Helper T cell (primary cell): ENCODE measurements around a stretch of chr6.

GRCh38 chr6:166998075-166998534 lies 1.1 kb upstream of the CEP43 start:
- PRO-cap, 2 experiments, result no peak in any of the 2 experiments

DNA sequence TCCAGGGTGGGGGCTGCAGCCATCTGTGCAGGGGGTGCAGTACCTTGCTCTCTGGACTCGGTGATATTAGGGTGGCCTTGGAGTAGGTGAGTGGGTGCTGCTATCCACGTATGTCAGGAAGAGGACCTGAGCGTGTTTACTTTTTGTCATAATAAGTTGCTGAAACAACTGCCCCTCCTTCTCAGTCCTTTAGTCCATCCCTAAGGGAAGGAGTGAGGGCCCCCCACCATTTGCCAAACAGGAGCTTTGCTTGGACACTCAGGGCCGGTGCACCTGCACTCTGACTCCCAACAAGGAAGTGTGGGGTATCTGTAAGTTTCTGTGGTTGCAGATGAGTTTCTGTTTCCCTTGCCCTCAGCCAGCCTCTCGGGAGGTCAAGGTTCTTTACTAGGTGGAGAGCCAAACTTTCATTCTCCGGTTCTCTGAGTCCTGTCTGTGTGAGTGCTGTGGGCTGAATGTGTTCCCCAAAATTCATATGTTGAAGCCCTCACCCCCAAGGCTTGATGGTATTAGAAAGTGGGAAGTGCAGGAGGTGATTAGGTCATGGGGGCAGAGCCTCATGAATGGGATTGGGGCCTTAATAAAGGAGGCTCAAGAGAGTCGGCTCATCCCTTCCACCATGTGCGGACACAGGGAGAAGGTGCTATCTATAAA lies 19.7 kb upstream of the CCR6 start:
- PRO-cap, 2 experiments, result no peak in any of the 2 experiments

DNA sequence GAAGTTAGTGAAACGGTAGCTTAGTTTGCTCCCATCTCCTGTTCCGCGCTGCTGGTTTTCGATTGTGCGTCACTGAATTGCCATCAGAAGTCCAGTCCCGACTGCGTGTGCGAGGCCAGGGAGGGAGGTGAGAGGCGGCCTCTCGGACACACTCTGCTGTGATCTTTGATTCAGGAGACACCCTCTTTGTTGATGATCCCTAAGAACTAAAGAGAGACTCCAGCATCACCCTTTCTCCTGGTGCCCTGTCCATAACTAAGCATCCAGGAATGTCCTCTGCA lies 24.3 kb upstream of the UNC93A start:
- PRO-cap, 2 experiments, result no peak in any of the 2 experiments

DNA sequence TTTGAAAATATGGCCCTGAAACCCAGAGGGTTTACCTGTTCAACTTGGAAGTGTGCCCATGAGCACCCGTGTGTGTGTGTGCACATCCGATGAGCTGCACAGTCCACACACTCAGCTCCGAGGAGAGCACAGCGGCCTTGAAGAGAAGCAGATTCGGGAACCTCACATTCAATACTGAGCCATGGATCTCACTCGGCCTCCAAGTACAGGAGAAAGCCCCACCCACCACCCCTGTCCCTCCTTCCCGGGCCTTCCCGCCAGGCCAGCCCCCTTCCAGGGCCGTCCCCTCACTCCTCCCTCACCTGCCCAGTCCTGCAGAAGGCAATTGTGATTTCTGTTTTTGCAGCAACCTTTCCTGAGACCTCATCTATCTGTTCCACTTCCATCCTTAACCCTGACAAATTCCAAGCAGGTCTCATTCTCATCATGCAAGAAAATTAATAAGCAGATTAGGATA lies 3.7 kb upstream of the TTLL2 start:
- PRO-cap, 2 experiments, result no peak in any of the 2 experiments

DNA sequence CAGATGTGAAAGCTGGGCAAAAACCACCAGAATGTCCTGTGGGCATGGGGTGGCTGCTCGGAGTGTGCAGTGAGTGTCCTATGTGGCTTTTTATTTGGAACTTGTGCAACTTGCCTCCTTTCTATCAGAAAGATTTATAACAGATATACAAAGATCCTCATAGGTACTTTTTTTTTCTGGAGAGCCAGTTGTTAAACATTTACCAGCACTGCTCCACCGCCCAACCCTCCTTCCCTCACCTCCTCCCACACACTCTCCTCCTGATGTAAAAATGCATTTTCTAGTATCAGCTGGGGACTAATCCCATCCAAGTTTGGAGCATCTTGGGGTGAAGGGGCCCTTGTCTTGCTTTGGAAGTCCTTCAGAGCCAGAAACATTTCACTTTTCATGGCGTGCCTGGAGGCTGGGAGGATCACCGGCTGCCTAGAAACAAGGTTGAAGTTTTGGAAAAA lies 165.3 kb upstream of the AFDN start:
- PRO-cap, 2 experiments, result no peak in any of the 2 experiments

DNA sequence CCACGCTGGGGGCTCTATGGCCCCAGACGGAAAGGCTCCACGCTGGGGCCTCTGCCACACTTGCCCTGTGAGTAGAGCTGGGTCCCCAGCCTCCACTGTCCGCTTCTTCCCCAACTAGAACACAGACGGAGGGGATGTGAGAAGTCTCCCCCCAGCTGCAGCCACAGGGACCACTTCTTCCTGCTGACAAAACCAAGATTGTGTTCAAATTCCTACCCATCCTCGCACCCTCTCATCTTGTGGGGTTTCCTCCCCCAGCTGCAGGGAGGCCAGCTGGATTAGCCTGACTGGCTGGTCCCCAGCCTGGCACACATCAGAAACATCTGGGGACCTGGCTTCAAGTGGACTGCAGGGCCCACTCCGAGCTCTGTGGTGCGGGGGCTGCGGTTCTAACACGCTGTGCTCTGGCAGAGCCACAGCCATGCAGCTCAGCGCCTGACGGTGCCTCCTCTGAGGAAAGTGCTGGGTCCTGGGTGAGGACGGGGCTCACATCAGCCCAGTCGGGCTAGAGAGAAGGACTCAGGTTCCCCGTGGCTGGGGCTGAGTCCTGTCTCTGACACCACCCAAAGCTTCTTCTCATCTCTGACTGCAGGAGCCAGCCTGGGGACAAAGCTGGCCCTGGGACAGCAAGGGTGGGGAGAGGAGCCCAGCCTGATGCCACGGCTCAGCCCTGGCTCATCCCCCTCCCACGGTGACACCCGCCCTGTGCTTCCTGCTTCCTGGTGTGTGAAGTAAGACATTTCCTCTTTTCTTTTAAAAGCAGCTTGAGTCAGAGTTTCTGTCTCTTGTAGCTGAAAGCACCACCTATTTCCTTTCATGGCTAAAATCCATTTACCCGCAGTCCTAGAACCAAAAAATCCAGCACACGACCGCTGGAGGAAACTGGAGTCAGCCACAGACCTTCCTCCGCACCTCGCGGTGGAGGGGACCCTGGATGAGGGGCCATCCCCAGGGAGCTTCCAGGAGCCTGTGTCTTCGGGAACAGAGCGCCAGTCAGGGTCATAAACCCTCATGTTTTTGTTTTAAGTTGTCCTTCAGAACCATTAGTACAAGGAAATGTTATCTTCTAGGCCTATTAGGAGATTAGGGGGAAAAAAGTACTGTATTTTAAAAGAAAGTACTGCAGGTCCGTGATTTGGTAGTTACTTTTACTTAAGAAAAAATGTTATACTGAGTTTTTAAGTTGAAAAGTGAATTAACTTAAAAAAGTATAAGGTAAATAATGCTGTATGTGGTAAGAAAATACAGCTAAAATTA lies 127.4 kb upstream of the AFDN start:
- PRO-cap, 2 experiments, result peak in 1 of 2 experiments; most common plus-strand start position 768 of the sequence (in 1); most common minus-strand start position 707 of the sequence (in 1)

DNA sequence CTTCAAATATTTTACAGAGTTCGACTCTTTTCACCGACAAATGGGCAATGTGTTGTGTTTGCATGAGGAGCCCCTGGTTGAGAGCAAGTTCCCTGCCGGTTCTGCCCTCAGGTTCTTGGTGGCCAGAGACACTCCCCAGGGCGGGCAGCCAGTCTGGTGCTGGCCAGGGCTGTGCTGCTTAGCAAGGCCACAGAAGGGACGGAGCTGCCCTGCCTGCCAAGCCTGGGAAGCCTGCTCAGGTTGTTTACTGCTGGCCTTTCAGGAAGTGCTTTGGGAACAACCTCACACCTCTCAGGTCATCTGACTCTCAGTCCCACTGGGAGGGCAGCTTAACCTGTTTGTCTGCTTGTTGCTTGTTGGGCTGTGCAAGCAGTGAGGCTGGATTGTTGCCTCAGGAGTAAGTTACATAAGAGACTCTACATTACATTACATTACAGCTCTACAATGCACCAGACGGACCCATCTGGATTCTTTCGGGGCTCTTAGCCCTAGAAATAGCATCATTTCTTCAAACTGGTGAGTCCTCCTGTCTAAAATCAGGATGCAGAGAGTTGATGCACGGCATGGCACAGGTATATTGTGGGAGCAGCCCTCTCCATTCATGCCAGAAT lies 75.7 kb upstream of the AFDN start:
- PRO-cap, 2 experiments, result no peak in any of the 2 experiments

GRCh38 chr6:167788285-167788675 lies 38.4 kb upstream of the AFDN start:
- PRO-cap, 2 experiments, result no peak in any of the 2 experiments

GRCh38 chr6:167797001-167797614 lies 29.6 kb upstream of the AFDN start:
- PRO-cap, 2 experiments, result no peak in any of the 2 experiments

DNA sequence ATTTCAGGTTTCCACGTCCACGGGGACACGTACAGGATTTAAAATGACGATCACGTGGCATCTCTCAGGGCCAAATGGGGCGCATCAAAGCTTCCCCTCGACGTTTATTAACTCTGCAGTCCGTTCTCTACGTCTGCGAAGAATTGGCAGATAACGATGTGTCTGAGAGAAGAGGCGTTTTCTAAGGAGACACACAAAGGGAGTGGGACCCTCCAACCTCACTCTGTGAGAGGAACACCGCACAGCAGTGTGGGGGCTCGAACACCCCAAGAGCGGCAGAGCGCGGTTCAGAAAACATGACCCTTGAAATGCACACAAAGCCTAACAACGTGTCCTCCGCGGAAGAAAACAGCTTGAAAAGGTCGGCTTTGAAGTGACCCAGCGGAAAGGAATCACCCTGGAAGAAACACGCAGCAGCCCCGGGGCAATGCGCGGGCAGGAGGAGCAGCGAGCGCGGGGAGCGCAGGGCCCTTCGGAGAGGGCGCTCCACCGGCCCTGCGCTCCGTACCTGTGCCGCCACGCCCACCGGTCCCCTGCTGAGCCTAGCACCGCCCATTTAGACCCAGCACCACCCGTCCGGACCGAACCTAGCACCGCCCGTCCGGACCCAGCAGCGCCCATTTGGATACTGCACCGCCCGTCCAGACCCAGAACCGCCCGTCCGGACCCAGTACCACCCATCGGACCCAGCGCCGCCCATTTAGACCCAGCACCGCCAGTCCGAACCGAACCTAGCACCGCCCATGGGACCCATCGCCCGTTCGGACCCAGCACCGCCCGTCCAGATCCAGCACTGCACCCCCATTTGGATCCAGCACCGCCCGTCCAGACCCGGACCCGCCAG lies 1.1 kb upstream of the AFDN start:
- PRO-cap, 2 experiments, result no peak in any of the 2 experiments

DNA sequence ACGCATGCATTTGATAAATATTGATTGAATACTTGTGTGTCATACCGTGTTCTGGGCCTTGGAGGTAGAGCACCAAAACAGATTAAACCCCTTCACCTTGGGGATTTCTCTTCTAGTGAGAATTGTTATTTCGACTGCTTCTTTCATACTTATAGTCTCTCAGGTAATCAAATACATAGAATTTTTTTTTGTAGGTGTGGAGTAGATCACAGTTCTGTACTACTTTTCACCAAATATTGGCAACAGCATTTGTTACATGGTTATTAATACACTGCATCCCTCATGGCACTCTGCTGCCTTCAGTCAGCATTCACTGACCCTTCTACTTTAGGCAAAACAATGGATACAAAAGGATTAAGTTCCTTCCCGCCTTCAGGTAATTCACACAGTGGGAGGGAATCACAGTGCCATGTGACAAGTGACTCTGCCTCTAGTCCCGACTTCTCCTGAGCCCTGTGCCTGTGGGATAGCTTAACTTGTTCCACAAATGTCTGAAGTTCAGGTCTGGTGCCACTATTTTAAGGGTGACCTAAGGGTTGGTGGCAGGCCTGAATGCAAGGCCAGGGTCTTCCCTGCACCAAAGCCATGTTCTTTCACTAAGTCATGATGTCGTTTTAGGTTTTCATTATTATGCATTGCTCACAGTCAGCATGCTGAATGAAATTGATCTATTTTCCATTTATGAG lies 66.1 kb downstream of the AFDN start:
- PRO-cap, 2 experiments, result no peak in any of the 2 experiments

DNA sequence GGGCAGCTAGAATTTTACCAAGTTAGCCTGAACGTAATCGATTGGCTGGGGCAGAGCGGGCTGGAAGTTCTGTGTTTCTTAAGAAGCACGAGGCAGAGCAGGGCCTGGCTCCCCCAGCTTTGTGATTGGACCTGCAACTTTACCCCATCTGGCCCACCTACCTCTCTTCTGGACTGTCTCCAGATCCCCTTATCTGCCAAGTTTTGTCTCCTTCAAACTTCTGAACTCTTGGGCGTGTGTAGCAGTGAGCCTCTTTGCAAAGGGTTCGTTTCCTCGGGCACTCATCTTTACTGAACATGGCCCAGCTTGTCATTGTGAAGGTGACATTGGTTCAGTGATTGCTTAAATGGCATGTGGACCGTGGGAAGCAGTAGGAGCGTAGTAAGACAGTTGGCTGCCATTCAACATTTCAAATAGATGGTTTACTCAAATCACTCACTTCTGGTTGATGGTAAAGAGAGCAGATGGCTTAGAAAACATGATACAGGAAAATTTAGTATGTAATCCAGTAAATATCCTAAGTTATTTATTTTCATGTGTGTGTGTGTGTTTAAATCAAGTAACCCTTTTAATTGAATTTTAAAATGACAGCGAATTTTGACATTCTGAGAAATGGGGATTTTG lies 34.8 kb upstream of the KIF25 start:
- PRO-cap, 2 experiments, result no peak in any of the 2 experiments

- PRO-cap, 2 experiments, result no peak in any of the 2 experiments
Measured at GRCh38 chr6:168046031-168046593, 32.9 kb downstream of the FRMD1 start.

GRCh38 chr6:168116942-168117287 lies 37.9 kb upstream of the FRMD1 start:
- PRO-cap, 2 experiments, result no peak in any of the 2 experiments

DNA sequence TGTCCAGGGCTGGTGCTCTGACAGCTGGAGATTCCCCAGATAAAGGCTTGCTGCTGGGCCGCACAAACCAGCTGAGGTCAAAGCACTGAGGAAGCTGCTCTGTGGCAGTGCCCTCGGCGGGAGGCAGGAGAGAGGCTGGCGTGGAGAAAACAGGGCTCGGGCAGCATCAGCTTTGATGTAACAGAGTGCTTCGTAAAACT lies 84.4 kb upstream of the FRMD1 start:
- PRO-cap, 2 experiments, result no peak in any of the 2 experiments

DNA sequence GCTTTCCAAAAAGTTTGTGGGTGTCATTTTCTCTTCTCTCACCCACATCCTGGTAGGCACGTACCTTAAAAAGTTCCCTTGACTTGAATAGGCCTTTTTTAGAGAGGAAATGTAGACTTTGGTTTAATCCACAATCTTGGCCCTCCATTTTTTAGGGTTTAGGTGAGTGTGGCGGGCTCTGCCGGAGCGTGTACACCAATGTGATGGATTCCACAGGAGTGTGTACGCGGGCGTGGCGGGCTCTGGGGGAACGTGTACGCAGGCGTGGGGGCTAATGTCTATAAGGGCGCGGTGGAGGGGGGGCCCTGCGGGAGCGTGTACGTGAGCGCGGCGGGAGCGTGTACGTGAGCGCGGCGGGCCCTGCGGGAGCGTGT lies 28.2 kb upstream of the SMOC2 start:
- PRO-cap, 2 experiments, result no peak in any of the 2 experiments

GRCh38 chr6:168542075-168542838 lies 101.3 kb downstream of the SMOC2 start:
- PRO-cap, 2 experiments, result no peak in any of the 2 experiments

DNA sequence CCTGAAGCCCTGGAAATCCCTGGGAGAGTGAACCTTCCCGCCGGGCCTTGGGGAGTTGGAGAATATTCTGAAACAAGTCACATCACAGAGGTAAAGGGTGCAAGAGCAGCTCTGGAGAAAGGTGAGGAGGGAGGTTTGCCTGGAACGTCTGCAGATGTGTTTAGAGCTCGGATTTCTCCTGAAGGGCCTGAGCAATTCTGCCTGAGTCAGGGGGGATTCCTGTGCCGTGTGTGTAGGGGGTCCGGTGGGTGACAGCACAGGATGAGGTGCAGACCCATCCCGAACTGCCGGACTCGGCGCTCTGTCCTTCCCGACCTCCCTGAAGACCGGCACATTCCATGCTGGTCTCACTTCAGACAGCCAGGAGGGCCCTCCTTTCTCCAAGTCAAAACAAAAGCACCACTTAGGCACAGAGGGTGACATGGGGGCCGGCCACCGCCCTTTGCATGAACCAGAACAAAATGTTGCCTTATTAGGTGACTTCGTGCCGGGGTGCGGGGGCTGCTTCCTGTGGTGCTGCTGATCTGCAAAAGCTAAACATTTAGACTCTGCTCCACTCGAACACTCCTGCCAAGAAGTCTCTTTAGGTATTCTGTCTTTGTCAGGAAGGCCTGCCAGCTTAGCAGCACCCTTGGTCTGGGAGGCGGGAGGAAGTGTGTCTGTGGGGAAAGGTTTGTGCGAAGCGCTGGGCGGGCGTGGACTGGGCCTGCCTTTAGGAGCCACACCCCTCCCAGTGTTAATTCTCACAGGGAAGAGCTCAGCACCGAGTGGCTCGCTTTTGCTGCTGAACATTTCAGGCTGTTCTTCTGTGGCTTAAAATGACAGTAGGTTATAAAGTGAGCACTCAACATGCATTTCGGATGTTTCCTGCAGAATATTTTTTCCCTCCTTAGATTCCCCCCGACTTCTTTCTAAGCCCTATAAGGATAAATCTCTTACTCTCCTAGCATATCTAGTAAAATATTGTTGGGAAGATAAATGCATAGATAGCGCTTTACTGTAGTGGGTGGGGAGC lies 133.8 kb downstream of the SMOC2 start:
- PRO-cap, 2 experiments, result no peak in any of the 2 experiments

GRCh38 chr6:168648170-168648636 lies 207.2 kb downstream of the SMOC2 start:
- PRO-cap, 2 experiments, result no peak in any of the 2 experiments

DNA sequence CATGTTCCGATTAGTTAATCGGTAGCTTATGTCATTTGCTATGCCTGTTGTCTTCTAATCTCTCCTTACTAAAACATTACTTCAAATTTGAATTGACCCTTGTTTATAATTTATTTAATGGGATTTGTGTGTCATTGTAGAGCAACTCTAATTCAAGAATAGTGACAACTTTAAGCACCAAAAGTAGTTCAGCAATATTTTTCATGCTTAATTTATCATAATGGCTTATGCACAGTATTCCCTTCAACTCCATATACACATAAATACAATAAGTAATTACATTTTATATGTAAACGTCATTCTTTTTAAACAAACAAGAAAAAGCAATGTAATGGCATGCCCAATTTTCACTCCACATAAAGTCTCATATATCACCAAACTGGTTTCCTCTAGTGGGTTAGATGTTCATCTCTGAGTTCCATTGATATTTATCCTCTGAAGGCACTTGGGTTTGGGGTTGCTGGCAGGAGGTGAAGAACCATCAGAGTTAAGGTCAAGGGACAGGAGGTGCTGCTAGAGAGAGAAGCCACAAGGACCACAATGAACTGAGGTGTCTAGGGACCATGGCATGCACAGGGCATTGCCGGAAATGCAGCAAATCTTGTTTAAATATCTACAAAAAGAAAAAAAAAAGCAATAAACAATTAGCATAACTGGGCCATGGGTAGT lies 36.3 kb downstream of the THBS2 start:
- PRO-cap, 2 experiments, result no peak in any of the 2 experiments